ENCODE measurements around a stretch of chr6.

- PRO-cap = no peak
- RAMPAGE, long total RNA = no peak
Observed at GRCh38 chr6:169922149-169922810, 170.9 kb downstream of the ERMARD start.

DNA sequence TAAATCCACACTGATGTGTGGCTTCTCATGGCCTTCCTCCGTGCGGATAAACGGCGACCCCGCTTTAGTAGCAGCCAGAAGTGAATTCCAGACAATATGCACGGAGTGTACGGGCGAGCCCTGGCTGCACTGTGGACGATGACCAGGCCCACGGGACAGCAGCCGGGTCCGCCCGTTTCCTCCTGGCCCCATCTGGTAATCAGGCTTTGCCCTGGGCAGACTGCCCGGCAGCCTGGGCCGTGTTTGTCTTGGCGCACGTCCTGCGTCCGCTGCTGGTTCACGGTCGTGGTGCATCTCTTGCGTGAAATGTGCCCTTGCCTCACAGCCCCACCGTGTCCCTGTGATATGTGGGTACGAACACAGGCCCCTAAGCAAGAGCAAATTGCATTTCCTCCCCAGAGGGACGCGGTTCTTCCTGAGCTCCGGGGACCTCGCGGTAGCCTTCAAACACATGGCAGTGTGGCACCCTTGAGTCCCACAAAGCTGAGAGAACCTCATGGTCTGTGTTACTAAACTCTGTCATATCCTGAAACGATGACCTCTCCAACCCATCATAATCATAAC, 183.0 kb downstream of the ERMARD start:
- PRO-cap = no peak
- RAMPAGE, long total RNA = no peak

GRCh38 chr6:170159632-170160771, 130.9 kb downstream of the DLL1 start:
- PRO-cap = no peak
- RAMPAGE, long total RNA = no peak

DNA sequence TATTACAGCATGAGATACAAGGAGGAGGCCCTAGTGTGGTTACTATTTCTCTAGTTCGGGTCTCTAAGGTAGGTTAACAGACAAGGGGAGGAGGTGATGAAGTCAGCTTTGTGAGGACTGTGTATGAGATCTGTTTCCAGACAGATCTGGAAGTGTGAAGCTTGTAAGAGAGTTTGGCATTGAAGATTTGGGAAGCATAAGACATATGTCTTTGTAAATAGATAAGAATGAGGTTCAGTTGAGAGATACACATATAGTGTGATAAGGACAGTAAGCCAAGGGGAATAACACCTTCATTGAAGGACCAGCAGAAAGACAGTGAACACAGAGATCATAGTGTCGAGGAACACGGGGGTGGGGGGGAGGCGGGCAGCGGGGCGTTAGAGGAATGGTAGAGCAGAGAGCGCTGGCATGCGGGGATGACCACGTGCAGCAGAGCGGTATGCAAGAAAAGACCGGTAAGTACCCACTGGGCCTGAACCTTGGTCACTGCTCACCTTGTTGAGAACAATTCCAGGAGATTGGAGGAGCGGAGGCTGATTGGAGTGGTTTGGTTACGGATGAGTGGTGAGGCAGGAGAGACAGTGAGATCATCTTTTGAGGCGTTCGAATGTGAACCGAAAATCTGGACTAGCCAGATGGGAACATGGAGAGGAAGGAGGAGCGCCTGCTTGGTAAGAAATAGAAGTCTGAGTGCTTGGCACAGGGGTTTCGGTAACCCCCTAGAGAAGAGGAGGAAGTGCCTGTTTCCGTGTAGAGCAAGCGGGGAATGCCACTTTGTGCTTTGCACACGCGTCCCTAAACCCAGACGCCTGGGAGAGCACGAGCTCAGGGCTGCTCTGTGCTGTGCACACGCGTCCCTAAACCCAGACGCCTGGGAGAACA, 69.8 kb downstream of the FAM120B start:
- PRO-cap = no peak
- RAMPAGE, long total RNA = no peak

Measured in GM23338 (cell line).